Measurements from ENCODE around the genes MARCHF2, PPAN and P2RY11.

DNA sequence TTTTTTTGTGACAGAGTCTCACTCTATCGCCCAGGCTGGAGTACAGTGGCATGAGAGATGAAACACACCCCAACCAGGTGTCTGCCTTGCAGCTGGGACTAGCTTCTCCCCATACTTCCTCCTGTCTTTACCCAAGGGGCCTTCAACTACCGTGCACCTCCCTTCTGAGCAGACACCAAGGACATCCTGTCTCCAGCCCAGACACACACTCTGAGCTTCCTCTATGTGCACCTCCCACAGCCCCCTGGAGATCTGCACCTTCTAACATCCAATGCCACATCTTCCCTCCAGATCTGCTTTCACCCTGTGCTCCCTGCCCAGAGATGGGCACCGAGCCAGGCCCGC, 14.0 kb upstream of the CERS4 start:
- PRO-cap, result no peak
- RAMPAGE, long total RNA, 5 experiments, result no peak in any of the 5 experiments
- RRBS, result no CpG with 5 or more reads among the region's 4 CpGs

DNA sequence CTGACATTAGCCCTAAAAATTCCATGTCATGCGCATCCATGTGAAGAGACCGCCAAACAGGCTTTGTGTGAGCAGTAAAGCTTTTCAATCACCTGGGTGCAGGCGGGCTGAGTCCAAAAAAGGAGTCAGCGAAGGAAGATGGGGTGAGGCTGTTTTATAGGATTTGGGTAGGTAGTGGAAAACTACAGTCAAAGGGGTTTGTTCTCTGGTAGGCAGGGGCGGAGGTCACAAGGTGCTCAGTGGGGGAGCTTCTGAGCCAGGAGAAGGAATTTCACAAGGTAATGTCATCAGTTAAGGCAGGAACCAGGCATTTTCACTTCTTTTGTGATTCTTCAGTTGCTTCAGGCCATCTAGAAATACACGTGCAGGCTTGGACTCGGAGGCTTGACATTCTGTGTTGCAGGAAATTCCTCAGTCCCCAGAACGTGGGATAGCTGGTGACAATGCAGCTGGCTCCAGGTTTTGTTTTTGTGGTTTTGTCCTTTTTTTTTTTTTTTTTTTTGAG, 5.5 kb upstream of the CERS4 start:
- PRO-cap, result no peak
- RAMPAGE, long total RNA, 5 experiments, result no peak in any of the 5 experiments
- RRBS, result no CpG with 5 or more reads among the region's 8 CpGs

- PRO-cap, result no peak
- RAMPAGE, long total RNA, 5 experiments, result no peak in any of the 5 experiments
- RRBS, result no CpG with 5 or more reads among the region's 8 CpGs
These were observed 2.7 kb upstream of the CERS4 start for GRCh38 chr19:8206387-8206987.

DNA sequence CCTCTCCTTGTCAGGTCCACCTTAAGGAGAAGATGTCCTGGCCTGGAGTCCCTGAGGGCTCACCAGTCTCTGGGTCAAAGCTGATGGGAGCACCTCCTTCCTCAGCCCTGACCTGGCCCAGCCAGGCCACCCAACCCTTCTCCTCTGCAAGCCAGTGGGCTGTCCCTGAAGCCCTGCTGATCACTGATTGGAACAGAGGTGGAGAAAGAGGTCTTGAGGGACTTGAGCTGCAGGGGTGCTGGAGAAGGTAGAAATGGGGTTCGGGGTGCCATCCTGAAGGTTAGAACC, 2.4 kb downstream of the ANGPTL4 start:
- PRO-cap, result no peak
- RAMPAGE, long total RNA, 5 experiments, result no peak in any of the 5 experiments
- RRBS, result no CpG with 5 or more reads among the region's 1 CpG

DNA sequence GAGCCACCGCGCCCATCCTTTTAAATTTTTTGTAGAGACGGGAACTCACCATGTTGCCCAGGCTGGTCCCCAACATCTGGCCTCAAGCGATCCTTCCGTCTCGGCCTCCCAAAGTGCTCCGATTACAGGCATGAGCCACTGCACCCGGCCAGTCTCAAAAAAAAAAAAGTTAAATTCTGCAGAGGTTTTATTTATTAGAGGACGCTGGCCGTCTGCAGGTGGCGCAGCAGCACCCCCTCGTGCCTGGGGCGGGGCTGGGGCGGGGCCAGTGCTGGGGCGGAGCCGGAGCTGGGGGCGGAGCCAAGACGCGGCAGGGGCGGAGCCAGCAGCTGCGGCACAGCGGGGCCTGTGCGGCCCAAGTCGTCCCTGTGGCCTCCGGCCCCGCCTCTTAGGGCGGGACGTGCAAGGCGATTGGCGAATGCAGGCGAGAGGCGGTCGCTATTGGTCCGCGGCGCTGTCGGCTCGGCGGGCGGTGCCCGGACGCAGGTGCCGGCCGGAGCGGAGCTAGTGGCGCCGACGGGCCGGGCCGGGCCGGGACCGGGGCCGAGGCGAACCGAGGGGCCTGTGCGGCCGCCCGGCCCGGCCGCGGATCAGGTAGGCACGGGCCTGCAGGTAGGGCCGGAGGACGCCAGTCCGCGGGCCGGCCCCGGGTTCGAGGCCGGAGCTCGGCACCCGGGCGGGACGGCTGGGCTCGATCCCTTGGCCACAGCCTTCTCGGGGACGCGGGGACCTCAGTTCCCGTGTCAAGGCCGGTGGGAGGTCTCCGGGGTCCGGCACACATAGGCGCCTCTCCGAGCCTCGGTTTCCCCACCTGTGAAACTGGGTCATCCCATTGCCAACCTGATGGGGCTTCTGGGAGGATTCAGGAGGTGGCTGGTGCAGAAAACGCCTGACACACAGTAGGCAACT, at the start of gene MARCHF2:
TSS of gene MARCHF2 (plus strand) at position 479 of the 909 bp plus-strand sequence.
- PRO-cap, result bidirectional peak, plus-strand start at position 507 of the sequence, minus-strand start at position 168 of the sequence
- RAMPAGE, long total RNA, 5 experiments, result no peak in any of the 5 experiments
- RRBS, result 1% methylated on average over 37 of the region's 86 CpGs

DNA sequence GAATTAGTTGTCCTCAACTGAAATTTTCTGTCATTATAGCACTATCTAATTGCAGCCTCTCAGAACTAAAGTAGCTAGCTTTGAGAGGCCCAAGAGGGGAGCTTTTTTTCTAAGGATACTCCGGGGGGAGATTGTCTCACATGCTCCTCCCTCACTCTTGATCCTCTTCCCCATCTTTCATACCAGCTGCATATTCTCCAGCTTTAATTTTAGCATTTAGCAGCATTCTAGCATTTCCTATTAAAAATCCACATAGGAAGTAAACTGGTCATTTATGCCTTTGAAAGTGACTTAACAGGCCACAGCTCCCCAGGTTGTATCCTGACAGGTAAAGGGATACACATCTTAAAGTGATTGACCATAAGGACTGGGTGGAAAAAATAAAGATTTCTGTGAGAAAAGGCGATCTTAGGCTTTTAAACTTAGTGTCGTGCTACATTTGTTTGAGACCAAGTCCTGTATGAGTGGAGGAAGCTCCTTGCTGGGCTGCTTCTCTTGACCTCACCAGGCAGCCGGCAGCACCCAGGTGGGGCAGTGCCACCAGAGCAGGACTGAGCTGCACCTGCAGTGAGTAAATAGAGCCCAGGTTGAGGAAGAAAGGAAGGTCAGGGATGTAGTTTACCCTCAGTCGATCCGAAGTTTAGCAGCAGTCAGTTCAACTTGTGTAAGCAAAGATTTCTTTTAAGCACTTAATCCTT, 13.4 kb downstream of the HNRNPM start:
- PRO-cap, result no peak
- RAMPAGE, long total RNA, 5 experiments, result start-site peak on the plus strand in 1 of 5 experiments, centred at position 225 of the sequence, 32 reads per replicate
- RRBS, result no CpG with 5 or more reads among the region's 6 CpGs

DNA sequence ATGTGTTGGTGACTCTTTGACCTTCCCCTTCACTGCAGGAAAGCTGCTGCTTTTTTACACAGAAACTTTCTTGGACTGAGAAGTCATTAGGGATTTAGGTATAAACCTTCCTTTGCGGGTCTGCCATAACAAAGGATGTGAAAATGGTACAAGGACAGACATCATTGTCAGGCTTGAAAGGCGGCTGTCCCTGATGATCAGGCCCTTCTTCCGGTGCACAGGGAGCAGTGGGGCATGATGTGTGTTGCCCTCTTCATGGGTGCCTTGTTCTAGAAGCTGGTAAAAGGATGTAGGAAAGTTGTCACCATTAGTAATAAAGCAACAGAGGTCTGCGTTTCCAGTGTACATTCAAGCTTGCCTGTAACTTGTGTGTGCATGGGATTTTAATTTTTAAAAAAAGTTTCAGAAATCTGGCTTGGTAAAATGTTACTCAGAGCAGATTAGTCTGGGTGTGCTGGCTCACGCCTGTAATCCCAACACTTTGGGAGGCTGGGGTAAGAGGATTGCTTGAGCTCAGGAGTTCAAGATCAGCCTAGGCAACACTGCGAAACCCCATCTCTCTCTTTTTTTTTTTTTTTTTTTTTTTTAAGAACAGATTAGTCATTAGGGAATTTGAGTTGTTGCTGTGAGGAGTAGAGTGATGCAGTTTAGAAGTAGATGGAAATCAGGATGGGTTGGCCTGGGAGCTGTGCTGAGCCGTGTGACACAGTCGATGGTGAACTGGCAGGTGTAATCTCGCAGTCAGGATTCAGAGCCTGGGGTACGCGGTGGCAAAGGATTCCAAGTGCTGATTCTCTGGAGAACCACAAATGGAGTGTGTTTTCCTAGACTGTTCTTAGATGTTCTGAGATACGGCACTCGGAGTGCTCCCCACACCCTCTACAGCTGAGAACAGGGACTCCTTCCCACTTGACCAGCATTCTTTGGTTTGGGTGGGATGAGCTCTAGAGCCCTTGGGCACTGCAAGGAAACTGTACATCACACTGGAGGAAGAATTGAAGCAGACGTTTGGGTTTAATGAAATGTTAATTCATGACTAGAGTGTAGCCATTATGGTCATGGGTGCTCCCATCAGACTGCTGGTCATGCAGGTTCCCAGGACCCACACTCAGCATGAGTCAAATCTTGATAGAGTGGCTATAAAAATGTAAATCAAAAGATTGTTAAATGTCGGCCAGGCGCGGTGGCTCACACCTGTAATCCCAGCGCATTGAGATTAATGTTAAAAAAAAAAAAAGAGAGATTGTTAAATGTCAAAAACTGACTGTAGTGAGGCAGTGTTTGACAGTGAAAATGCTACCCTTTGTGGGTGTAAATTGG, 26.6 kb downstream of the PRAM1 start:
- PRO-cap, result no peak
- RAMPAGE, long total RNA, 5 experiments, result start-site peak on the plus strand in 1 of 5 experiments, centred at position 575 of the sequence, 6 reads per replicate
- RRBS, result no CpG with 5 or more reads among the region's 18 CpGs

DNA sequence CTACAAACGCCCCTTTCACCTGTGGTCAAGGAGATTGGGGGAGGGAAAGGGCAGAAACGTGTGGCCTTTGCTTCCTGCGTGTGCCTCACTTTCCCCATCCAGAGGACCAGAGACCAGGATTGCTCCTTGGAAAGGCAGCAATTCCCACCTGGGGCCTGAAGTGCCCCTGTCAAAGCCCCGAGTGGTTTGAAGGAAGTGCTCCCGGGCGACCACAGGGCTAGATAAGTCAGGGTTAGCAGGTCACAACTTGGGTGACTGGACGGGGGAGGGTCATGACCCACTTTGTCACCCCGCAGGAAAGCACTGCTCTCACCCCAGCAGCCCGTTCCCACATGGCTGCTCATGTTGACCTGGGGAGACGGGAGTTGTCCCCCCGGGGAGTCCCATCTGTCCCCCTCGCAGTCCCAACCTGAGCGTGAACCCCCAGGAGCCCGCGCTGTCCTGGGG, 478 bp downstream of the PRAM1 start:
- PRO-cap, result no peak
- RAMPAGE, long total RNA, 5 experiments, result no peak in any of the 5 experiments
- RRBS, result no CpG with 5 or more reads among the region's 15 CpGs

GRCh38 chr19:8505690-8506753, 3.6 kb upstream of the PRAM1 start:
- PRO-cap, result no peak
- RAMPAGE, long total RNA, 5 experiments, result no peak in any of the 5 experiments
- RRBS, result 2% methylated on average over 40 of the region's 68 CpGs

DNA sequence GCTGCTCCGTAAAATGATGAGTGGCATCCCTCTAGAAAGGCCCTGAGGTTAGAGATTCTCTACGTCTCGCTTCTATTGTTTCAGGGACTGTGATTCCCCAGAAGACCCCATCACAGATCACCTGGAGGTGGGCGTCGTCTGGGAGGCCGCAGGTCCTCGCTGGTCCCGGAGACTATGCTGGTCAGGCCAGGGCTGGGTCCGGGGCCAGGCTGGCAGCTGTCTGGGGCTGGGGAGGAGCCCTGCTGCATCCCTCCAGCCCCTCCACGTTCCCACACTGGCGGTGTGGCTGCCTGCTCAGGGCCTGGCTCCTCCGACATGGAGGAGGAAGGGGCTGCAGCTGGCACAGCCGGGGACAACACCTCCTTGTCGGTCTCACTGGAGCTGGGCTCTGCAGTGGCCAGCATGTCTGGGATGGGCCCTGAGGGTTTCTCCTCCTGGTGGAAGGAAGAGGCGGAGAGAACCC, 1.0 kb downstream of the ZNF414 start:
- PRO-cap, result no peak
- RAMPAGE, long total RNA, 5 experiments, result start-site peak on the minus strand in 4 of 5 experiments, centred at positions 279 to 339 of the sequence, 14 to 22 reads per replicate
- RRBS, result no CpG with 5 or more reads among the region's 15 CpGs

DNA sequence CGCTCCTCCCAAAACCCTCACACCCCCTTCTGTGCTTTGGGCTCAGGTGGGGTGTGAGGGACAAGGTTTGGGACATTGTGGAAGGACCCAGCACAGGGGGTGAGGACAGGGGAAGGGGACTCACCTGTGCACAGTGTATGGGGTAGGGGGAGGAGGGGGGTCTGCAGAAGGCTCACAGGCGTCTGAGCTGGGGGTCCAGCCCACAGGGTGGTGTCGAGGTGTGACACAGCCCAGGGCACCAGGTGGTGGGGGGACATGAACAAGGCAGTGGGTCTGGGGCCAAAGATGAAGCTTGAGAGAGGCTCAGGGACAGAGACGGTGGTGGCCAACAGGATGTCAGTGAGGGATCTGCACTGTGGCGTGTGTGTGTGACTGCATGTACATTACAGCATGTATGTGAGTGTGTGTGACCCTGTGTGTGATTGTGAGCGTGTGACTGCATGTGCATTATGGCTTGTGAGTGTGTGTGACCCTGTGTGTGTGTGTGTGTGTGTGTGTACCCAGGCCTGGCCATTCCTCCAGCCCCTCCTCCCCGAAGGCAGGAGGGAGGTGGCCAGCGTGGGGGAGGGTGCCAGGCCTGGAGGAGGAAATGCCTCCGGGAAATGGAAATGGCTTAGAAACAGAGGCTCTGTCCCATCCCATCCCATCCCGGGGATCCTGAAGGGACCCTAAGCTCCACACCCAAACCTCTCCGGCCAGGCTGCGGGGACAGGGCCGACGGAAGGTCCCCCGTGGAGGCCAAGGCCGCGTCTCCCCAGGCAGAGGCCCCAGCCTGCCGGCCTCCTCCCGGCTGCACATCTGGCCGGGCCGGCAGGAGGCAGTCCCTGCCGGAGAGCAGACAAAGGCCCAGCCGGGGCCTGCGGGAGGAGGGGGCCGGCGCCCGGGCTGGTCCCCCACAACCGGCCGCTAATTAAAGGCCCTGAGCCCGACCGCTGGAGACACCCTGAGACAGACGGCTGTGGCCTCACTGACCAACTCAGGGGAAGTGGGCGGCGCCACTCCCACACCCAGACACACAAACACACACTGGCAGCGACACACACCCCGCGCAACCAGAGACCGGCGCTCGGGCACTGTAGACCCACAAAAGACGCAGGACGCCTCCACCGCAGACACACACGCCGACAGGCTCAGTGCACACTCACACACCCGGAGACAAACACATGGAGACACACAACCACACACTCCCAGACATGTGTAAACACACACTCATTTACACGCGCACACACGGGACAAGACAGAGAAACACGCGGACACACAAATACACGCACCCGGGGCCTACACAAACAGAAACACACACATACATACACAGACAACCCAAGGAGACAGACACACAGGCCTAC, 1.3 kb downstream of the ADAMTS10 start:
- PRO-cap, result bidirectional peak, plus-strand start at position 841 of the sequence, minus-strand start at position 800 of the sequence; bidirectional peak, plus-strand start at position 1,055 of the sequence, minus-strand start at position 945 of the sequence
- RAMPAGE, long total RNA, 5 experiments, result no peak in any of the 5 experiments
- RRBS, result 7% methylated on average over 19 of the region's 53 CpGs

DNA sequence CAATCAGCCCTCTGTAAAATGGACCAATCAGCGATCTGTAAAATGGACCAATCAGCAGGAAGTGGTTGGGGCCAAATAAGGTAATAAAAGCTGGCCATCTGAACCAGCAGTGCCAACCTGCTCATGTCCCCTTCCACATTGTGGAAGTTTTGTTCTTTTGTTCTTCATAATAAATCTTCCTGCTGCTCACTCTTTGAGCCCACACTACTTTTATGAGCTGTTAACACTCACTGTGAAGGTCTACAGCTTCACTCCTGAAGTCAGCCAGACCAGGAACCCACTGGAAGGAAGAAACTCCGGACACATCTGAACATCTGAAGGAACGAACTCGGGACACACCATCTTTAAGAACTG, 33.0 kb upstream of the OR1M1 start:
- PRO-cap, result no peak
- RAMPAGE, long total RNA, 5 experiments, result no peak in any of the 5 experiments
- RRBS, result no CpG with 5 or more reads among the region's 4 CpGs

GRCh38 chr19:9527756-9528376, 10.6 kb downstream of the ZNF426 start:
- PRO-cap, result no peak
- RAMPAGE, long total RNA, 5 experiments, result start-site peak on the minus strand in 2 of 5 experiments, at chr19:9527790-9528024 at its widest, 7 to 16 reads per replicate
- RRBS, result no CpG with 5 or more reads among the region's 1 CpG

GRCh38 chr19:9657840-9658360, 17.0 kb downstream of the ZNF562 start:
- PRO-cap, result no peak
- RAMPAGE, long total RNA, 5 experiments, result start-site peak on the minus strand in 1 of 5 experiments, at chr19:9658010-9658115 at its widest, 8 reads per replicate
- RRBS, result no CpG with 5 or more reads among the region's 4 CpGs

GRCh38 chr19:9672672-9673607, 2.0 kb downstream of the ZNF562 start:
- PRO-cap, result no peak
- RAMPAGE, long total RNA, 5 experiments, result no peak in any of the 5 experiments
- RRBS, result no CpG with 5 or more reads among the region's 15 CpGs

DNA sequence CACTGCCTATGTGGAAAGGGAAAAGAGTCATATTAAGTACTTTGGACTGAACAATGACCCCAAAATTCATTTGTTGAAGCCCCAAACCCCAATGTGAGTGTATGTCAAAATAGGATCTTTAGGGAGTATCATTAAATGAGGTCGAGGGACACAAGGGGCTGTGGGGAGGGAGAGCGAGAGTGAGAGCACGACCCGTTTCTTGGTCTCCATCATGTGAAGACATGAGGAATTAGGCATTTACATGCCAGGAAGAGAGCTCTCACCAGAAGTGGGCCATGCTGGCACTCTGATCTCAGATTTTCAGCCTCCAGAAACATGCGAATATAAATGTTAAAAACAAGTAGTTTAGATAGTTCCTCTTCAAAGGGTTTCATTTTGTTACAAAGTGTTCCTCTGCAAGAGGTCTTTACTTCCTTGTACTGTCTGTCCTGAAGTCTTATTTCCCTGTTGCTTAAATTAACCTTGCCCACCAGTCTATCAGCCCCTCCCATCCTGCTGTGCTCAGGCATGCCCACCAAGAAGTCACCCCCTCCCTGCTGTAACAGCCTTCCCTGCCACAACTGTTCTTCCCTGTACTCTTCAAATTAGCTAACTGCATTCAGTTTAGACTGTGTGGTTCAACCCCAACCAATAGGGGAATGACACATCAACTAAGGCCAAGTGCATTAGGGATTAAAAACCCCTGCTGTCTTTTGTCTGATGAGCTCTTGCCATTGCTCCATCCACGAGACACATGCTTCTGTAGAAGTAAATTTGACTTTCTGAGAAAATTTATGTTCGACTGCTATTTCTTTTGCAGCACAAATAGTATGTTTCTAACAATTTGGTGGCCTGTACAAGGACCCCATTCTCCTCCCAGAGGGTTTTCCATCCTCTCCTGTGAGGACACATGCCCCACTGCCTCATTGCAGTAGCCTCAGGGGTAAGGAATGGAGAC, 34.3 kb upstream of the ZNF562 start:
- PRO-cap, result no peak
- RAMPAGE, long total RNA, 5 experiments, result no peak in any of the 5 experiments
- RRBS, result no CpG with 5 or more reads among the region's 7 CpGs

DNA sequence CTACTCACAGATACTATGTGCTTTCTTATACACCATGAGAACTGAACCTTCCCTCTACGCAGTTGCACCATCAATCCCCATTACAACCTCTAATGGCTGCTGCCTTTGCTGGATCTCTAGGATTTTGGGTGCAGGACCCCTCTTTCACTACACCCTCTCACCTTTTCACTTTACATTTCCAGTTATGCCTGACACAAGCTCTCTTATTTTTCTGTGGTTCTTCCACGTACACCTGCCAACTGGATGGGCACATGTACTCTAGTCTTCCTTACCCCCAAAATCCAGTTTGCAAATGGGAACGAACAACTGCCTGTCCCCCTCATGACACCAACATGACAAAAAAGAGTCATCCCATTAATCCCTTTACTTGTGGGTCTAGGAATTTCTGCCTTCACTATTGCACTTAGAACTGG, 18.2 kb downstream of the ZNF846 start:
- PRO-cap, result no peak
- RAMPAGE, long total RNA, 5 experiments, result no peak in any of the 5 experiments
- RRBS, result no CpG with 5 or more reads among the region's 3 CpGs

- PRO-cap, result unidirectional peak, minus-strand start at chr19:9791710; unidirectional peak, minus-strand start at chr19:9791739; bidirectional peak, plus-strand start at chr19:9792175, minus-strand start at chr19:9791851; unidirectional peak, minus-strand start at chr19:9792533
- RAMPAGE, long total RNA, 5 experiments, result no peak in any of the 5 experiments
- RRBS, result no CpG with 5 or more reads among the region's 79 CpGs
These were observed 23.3 kb upstream of the ZNF846 start for GRCh38 chr19:9791546-9792620.

DNA sequence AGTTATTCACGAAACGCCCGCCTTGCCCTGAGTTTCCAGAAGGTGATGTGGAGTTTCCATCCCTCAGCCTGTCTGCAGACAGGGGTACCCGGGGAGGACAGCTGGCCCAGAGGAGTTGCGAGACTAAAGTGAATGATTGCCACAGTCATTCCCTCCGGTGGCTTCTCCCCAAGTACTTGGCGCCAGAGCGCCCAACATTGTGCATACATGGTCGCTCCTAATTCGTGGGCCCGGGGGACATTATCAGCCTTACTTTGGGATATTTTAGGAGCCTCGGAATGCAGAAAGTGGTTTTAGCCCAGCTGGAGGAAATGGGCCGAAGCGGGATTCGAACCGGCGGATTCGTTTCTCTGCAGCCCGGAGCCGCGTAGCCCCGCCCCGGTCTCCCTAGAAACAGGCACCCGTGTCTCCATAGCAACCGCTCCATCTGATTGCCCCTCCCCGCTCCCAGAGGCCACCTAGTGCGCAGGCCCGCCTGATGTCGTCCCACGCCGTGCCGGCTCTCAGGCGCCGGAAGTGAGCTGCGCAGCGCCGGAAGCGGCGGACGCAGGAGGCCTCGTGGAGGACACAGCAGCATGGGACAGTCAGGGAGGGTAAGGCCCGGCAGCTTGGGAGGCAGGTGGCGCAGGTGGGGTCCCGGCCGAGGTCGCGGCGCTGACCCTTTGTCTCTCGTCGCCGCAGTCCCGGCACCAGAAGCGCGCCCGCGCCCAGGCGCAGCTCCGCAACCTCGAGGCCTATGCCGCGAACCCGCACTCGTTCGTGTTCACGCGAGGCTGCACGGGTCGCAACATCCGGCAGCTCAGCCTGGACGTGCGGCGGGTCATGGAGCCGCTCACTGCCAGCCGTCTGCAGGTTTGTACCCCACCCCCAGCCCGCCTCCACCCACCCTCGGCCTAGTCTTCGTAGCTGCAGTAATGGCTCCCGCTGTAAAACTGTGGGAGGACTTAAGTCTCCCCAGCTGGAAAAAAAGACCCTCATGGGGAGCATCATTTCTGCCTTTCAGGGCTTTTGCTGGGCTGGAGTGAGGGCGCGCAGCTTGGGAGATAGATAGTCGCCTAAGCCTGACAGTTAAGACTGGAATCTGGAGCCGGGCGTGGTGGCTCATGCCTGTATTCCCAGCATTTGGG, at the start of gene PPAN:
TSS of gene PPAN (plus strand) at position 543 of the 1,127 bp plus-strand sequence.
- PRO-cap, result unidirectional peak, plus-strand start at position 534 of the sequence
- RAMPAGE, long total RNA, 5 experiments, result start-site peak on the plus strand in 4 of 5 experiments, centred at positions 521 to 547 of the sequence, 62 to 348 reads per replicate
- RRBS, result 7% methylated on average over 47 of the region's 83 CpGs

GRCh38 chr19:10111105-10111800, at the start of gene P2RY11:
Gene P2RY11 (plus strand): TSS chr19:10111693.
- PRO-cap, result unidirectional peak, plus-strand start at chr19:10111561; unidirectional peak, plus-strand start at chr19:10111693
- RAMPAGE, long total RNA, 5 experiments, result start-site peak on the plus strand in 1 of 5 experiments, at chr19:10111131-10111346 at its widest, 6 reads per replicate
- RRBS, result 88% methylated on average over 4 of the region's 23 CpGs